ENCODE data around the gene MTA1.

DNA sequence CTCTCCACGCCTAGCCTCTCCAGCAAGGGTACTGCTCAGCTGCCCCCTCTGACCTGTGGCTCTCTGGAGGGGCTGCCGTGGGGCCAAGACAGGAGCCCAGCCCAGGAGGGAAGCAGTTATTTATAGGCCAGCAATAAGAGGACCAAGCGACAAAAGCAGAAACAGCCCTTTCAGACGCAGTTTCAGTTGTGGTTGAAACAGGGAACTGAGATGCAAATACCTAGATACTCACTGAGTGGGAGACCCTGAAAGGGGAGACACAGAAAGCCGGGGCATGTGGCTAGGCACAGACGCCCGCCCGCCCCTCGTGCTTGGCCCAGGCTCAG is 1.8 kb downstream of the PLD4 start:
- RRBS: 89% methylated on average over 4 of the region's 9 CpGs
CAGE:
- cytosol, long polyA plus RNA: no peak
- long polyA plus RNA: no peak
- nucleus, long polyA plus RNA: no peak

DNA sequence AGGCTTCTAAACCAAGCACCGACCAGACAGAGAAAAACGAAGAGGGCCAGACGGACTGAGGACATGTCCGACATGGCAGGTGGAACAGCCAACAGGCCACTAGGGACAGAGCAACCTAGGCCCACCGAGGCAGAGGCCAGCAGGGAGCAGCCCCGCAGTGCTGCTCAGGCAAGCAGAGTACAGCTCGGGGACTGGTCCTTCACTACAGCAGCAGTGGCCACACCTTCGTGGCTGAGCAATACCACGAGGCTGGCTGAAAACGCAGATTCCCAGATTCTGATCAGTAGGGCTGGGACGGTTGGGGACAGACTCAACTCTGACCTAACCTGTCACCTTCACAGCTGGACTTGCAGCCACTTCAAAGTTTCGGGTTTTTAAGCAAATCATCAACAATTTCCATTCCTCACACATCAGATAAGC is 1.7 kb downstream of the CDCA4 start:
- RRBS: no CpG with 5 or more reads among the region's 12 CpGs
CAGE:
- cytosol, long polyA plus RNA: no peak
- long polyA plus RNA: no peak
- nucleus, long polyA plus RNA: no peak

- RRBS: 94% methylated on average over 13 of the region's 43 CpGs
CAGE:
- cytosol, long polyA plus RNA: no peak
- long polyA plus RNA: no peak
- nucleus, long polyA plus RNA: no peak
Measured at GRCh38 chr14:105051471-105052120, 13.6 kb downstream of the GPR132 start.

GRCh38 chr14:105092200-105092981 is 27.2 kb upstream of the GPR132 start:
- RRBS: no CpG with 5 or more reads among the region's 23 CpGs
CAGE:
- cytosol, long polyA plus RNA: no peak
- long polyA plus RNA: no peak
- nucleus, long polyA plus RNA: no peak

GRCh38 chr14:105175989-105176518 is 5.1 kb downstream of the NUDT14 start:
- RRBS: no CpG with 5 or more reads among the region's 13 CpGs
CAGE:
- cytosol, long polyA plus RNA: no peak
- long polyA plus RNA: no peak
- nucleus, long polyA plus RNA: no peak

DNA sequence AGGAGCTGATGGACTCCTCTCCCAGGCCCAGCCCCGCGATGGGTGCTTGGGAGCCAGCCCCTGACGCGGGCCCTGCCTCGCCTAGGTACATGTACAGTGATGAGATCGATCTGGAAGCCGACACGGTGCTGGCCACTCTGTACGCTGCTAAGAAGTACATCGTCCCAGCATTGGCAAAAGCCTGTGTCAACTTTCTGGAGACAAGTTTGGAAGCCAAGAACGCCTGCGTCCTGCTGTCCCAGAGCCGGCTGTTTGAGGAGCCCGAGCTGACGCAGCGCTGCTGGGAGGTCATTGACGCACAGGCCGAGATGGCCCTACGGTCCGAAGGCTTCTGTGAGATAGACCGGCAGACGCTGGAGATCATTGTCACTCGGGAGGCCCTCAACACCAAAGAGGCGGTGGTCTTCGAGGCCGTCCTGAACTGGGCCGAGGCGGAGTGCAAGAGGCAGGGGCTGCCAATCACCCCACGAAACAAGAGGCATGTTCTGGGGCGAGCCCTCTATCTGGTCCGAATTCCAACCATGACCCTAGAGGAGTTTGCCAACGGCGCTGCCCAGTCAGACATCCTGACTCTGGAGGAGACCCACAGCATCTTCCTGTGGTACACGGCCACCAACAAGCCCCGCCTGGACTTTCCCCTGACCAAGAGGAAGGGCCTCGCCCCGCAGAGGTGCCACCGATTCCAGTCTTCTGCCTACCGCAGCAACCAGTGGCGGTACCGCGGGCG is 1.4 kb downstream of the BTBD6 start:
- RRBS: no CpG with 5 or more reads among the region's 43 CpGs
CAGE:
- cytosol, long polyA plus RNA: no peak
- long polyA plus RNA: no peak
- nucleus, long polyA plus RNA: no peak

GRCh38 chr14:105385541-105386093 is 12.7 kb upstream of the TEX22 start:
- RRBS: no CpG with 5 or more reads among the region's 21 CpGs
CAGE:
- cytosol, long polyA plus RNA: no peak
- long polyA plus RNA: no peak
- nucleus, long polyA plus RNA: no peak

GRCh38 chr14:105398661-105399133 is 359 bp downstream of the TEX22 start:
- RRBS: 29% methylated on average over 6 of the region's 41 CpGs
CAGE:
- cytosol, long polyA plus RNA: no peak
- long polyA plus RNA: start-site peak on the plus strand at chr14:105398531-105398883, 10 and 13 reads in 2 replicates
- nucleus, long polyA plus RNA: no peak

GRCh38 chr14:105419640-105420664 is at the start of gene MTA1:
Gene MTA1, plus strand, starts transcription at chr14:105419827.
- RRBS: 1% methylated on average over 49 of the region's 135 CpGs
CAGE:
- cytosol, long polyA plus RNA: start-site peak on the plus strand at chr14:105420008-105420042, 30 reads
- long polyA plus RNA: start-site peak on the plus strand at chr14:105420007-105420036, 25 and 63 reads in 2 replicates
- nucleus, long polyA plus RNA: start-site peak on the plus strand at chr14:105420003-105420036, 66 reads

DNA sequence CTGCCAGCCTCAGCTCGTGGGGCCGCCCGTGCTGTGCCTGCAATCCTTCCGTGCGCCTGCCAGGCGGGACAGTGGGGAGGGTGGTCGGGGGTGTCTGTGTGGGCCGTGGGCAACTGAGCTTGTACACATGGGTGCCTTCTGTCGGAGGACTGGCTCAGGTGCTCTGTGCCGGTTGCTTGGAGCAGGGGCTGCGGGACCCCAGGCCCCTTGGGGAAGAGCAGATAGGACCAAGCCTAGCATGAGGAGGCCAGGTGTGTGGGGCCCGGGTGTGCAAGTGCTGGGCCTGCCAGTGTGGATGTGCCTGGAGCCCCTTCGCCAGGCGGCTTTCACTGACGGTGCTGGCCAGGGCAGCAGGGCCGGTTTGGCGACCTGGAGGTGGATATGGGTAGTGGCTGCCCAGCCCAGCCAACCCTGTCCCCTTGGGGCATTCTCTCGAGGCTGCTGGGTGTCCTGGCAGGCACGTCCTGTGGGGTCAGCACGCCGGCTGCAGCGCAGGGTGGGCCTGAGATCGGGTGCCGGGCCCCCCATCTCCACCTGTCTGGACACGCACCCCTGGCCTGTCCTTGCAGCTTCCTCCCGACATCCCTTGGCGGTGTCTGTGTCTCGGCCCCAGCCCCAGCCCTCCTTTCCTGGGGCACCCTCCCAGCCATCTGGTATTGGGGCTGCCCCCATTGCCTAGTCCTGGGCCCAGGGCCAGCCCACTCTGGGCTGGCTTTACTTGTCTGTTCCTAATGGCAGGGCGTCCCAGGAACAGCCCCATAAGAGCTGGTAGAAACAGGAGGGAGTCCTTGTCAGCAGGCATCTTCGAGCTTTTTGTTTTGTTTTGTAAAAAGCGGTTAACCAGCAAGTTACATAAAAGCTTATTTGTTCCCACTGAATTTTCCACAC is 7.3 kb upstream of the CRIP2 start:
- RRBS: 88% methylated on average over 5 of the region's 31 CpGs
CAGE:
- cytosol, long polyA plus RNA: no peak
- long polyA plus RNA: no peak
- nucleus, long polyA plus RNA: no peak

GRCh38 chr14:105468229-105468504 is 6.5 kb upstream of the CRIP2 start:
- RRBS: no CpG with 5 or more reads among the region's 9 CpGs
CAGE:
- cytosol, long polyA plus RNA: no peak
- long polyA plus RNA: no peak
- nucleus, long polyA plus RNA: no peak

DNA sequence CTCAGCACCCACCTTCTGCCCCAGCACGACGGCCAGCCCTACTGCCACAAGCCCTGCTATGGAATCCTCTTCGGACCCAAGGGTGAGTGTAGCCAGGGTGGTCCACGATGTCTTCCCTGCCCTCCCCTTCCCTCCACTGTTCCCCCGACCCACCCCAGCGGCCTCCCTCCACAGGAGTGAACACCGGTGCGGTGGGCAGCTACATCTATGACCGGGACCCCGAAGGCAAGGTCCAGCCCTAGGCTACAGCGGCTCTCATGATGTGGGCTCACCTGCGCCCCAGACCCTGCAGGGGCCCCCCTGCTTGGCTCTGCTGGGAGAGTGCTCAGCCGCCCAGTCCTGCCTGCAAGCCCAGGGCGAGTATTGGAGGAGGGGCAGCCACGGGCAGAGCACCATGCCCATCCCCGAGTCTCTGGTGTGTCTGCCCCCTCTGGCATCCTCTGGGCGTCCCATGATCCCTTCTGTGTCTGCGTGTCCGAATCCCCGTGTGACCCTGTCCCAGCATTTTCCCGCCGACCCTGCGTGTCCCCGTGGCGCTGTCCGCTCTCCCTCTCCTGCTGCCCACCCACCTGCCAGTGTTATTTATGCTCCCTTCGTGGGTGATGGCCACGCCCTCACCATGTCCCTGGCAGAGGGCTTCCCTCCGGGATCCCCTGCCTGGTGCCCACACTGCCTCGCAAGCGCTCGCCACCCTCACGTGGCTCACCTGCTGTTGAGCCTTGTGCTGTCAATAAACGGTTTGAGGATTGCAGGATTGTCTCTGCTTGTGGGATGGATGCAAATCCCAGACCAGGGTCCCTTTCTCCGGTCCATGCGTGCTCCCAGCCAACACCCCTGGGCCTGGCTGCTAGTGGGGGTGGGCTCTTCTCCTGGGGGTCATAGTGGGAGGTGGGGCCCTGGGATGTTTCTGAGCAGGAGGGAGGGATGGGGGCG is 5.1 kb downstream of the CRIP2 start:
- RRBS: no CpG with 5 or more reads among the region's 37 CpGs
CAGE:
- cytosol, long polyA plus RNA: no peak
- long polyA plus RNA: no peak
- nucleus, long polyA plus RNA: no peak

DNA sequence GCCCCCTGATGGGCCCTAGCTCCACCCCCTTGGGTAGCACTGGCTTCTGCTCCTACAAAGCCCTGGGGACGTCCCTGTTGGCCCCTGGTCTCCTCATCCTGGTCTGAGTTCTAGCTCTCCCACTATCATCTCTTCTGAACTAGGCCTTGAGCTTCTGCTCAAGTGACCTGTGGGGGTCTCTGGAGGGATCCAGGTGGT is 713 bp downstream of the TEDC1 start:
- RRBS: no CpG with 5 or more reads among the region's 1 CpG
CAGE:
- cytosol, long polyA plus RNA: no peak
- long polyA plus RNA: no peak
- nucleus, long polyA plus RNA: no peak

DNA sequence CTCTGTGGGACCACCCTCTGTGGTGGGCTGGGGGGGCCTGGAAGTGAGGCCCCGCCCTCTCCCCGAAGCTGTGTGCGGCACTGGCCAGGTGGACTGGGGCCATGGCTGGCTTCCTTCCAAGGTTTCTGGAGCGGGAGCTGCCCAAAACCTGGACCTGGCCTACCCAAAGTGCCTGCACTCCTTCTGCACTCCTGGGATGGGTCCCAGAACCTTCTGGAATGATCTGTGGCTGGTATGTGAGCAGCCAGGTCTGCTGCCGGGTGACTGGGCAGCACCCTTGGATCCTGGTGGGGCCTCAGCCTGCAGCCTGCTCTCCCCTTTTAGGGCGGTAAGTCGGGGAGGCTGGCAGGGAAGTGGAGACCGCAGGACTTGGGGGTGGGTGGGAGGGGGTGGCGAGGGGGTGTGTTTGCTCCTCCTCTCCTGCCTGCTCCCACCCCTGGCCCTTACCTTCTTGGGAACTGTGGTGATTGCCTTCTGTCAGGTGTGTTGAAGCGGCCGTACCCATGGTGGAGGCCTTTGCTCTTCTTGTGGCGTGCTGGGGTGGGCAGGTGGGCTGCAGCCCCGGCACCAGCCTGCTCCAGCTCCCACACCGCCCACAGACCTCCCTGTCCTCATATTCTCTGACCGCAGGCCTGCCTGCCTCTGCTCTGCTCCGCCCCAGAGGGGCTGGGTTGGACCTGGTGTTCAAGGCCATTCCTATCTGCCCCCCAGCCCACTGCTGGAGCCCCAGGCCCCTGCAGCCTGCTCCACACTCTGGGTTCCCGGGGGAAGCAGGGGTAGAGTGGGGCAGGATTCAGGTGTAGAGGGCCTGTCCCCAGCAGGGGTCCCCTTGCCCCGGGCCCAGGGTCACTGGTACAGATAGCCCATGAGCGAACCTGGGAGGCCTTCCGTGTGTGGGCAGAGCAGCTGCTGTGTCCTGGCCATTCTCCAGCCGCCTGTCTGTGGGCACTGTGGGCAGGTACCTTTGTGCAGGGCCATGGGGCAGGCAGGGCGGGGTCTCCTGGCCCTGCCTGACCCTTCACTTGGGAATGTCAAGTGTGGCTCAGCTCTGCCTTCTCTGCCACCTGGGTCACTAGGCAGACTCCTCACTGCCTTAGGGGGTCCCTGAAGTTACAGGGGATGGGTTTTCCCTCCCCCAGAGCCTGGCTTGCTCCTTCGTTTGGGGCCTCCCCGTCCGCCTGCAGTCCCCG is 5.1 kb downstream of the TEDC1 start:
- RRBS: 84% methylated on average over 2 of the region's 26 CpGs
CAGE:
- cytosol, long polyA plus RNA: no peak
- long polyA plus RNA: no peak
- nucleus, long polyA plus RNA: no peak

- RRBS: no CpG with 5 or more reads among the region's 21 CpGs
CAGE:
- cytosol, long polyA plus RNA: no peak
- long polyA plus RNA: no peak
- nucleus, long polyA plus RNA: no peak
Measured at GRCh38 chr14:105568262-105569163, 42.1 kb downstream of the TMEM121 start.

GRCh38 chr14:105604870-105605477 is 78.6 kb downstream of the TMEM121 start:
- RRBS: 90% methylated on average over 3 of the region's 24 CpGs
CAGE:
- cytosol, long polyA plus RNA: no peak
- long polyA plus RNA: no peak
- nucleus, long polyA plus RNA: no peak

GRCh38 chr14:105862590-105863836 is 336.6 kb downstream of the TMEM121 start:
- RRBS: no CpG with 5 or more reads among the region's 38 CpGs
CAGE:
- cytosol, long polyA plus RNA: no peak
- long polyA plus RNA: no peak
- nucleus, long polyA plus RNA: no peak

- RRBS: 91% methylated on average over 9 of the region's 24 CpGs
CAGE:
- cytosol, long polyA plus RNA: no peak
- long polyA plus RNA: no peak
- nucleus, long polyA plus RNA: no peak
Measured at GRCh38 chr14:105900457-105900963, 374.1 kb downstream of the TMEM121 start.

- RRBS: no CpG with 5 or more reads among the region's 12 CpGs
CAGE:
- cytosol, long polyA plus RNA: no peak
- long polyA plus RNA: no peak
- nucleus, long polyA plus RNA: no peak
Measured at GRCh38 chr14:105908438-105909073, 382.2 kb downstream of the TMEM121 start.

DNA sequence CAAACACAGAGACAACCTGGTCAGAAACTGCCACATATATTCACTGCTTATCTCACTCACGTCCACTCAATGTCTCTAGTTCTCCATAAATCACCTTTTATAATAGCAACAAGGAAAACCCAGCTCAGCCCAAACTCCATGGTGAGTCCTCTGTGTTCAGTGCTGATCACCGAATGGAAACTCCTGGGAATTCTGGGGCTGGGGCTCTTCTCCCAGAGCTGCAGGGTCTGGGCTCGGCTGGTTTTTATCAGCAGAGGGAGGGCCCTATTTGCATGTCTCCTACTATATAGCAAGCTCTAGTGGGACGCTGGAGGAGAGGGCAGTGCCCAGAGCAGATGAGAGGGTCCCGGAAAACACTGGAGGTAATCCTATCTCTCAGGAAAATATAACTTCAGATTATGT is 590.6 kb downstream of the TMEM121 start:
- RRBS: no CpG with 5 or more reads among the region's 5 CpGs
CAGE:
- cytosol, long polyA plus RNA: no peak
- long polyA plus RNA: no peak
- nucleus, long polyA plus RNA: no peak

All from H1 (cell line).